ENCODE measurements around the genes NONO and FAM236C.

DNA sequence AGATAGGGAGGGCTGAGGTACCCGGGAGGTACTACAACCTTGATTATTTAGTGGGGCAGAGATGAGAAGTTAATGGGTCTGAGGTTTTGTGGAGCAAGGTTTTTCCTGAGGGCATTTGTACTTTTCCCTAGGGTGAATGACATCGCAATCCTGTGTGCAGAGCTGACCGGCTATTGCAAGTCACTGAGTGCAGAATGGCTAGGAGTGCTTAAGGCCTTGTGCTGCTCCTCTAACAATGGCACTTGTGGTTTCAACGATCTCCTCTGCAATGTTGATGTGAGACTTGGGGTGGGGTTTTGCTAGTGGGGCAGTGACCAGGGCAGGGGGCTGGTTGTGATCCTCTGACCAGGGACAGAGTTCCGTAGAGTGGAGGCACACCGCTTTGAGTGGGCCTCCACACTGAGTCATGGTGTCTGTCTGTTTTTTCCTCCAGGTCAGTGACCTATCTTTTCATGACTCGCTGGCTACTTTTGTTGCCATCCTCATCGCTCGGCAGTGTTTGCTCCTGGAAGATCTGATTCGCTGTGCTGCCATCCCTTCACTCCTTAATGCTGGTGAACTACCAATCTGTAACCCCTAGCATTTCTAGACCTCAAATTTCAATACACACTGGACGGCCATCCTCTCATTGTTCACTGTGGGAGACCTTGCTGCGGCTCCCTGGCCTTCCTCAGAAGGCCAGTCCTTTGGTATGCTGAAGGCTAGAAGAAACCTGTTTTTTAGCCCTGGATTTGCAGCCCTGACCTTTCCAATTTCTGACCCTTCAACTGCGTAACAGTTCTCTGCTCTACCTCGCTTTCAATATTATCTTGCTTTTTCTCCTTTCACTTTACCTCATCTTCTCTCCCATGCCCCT, 10.0 kb downstream of the MED12 start:
- PRO-cap, result no peak

DNA sequence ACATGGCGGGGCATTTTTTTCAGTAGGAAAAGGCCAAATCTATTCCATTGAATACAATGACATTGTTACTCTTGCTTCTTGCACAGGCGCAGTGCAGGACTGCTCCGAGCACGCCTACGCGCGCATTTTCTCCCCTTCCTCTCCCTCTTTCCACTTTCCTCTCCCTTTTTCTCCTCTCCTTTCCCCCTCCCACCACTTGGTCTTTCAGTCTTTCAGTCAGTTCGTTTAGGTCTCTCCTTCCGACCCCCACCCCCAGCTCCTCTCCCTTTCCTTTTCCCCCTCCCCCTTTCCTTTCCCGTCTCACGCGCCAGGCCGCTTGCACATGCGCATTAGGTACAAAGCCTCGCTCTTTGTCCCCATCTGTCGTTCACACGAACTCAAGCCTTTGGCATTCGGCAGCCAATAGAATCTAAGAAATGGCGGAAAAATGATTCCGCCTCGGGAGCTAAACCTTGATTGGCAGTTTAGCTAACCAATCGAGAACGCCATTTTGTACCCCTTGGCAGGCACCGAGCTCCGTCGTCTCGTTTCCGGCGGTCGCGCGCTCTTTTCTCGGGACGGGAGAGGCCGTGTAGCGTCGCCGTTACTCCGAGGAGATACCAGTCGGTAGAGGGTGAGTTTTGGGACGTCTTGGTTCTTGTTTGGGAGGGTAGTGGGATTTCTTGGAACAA, at the start of gene NONO:
NONO (plus strand) TSS at position 527 of the 671 bp plus-strand sequence.
- PRO-cap, result bidirectional peak, plus-strand start at position 527 of the sequence, minus-strand start at position 289 of the sequence

GRCh38 chrX:71378191-71379210, 12.3 kb downstream of the TAF1 start:
- PRO-cap, result no peak

GRCh38 chrX:71392402-71393011, 26.4 kb downstream of the TAF1 start:
- PRO-cap, result no peak

GRCh38 chrX:71573519-71573998, 4.7 kb upstream of the GCNA start:
- PRO-cap, result no peak

- PRO-cap, result no peak
These were observed 14.3 kb downstream of the CXCR3 start for GRCh38 chrX:71603846-71604534.

DNA sequence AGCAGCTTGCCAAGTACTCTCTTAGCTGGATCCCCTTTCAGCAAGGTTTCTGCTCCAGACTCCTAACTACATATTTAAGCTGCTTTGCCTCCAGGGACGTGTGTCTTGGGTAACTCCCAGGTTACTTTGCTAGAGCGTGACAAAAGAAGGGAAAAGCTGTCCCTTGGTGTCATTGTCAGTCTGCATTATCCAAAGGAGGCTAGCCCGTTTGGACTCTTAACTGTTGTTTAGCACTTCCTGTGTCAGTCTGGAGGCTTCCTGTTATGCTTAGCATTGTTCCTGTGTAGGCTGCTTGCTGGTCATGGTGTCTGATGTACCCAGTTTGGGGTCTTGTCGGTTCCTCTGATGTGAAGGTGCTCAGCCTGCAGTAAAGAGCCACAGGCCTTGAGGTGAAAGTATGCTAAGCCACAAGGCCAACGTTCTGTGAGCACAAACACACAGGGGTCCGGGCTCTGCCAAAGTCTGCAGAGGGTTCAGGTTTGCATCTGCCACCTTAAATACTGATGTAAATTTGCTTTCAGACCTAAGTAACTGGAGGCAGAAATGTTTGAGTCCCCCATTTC, 11.5 kb downstream of the CXCR3 start:
- PRO-cap, result no peak

GRCh38 chrX:71911058-71912401, 885 bp downstream of the NHSL2 start:
- PRO-cap, result unidirectional peak, minus-strand start at chrX:71911410

DNA sequence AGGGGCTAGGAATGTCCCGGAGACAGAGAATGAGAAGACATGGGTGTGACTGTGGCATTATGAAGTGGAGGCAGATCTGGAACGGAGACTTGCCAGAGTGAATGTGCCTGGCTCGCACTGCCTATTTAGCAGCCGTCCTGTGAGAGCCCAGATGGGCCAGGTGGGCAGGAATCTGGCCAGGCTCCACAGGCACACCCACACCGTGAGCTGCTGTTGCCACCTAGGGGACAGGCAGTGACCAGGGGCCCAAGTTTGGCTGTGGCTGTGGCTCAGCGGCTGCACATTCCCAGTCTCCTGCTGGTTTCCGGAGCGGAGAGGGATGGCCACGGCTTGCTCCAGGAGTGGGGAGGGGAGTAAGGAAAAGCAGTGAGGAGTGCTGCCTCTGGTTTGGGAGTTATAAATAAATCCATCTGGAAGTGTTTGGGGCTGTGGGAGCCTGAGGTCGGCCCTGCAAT, 93.5 kb downstream of the NHSL2 start:
- PRO-cap, result no peak

DNA sequence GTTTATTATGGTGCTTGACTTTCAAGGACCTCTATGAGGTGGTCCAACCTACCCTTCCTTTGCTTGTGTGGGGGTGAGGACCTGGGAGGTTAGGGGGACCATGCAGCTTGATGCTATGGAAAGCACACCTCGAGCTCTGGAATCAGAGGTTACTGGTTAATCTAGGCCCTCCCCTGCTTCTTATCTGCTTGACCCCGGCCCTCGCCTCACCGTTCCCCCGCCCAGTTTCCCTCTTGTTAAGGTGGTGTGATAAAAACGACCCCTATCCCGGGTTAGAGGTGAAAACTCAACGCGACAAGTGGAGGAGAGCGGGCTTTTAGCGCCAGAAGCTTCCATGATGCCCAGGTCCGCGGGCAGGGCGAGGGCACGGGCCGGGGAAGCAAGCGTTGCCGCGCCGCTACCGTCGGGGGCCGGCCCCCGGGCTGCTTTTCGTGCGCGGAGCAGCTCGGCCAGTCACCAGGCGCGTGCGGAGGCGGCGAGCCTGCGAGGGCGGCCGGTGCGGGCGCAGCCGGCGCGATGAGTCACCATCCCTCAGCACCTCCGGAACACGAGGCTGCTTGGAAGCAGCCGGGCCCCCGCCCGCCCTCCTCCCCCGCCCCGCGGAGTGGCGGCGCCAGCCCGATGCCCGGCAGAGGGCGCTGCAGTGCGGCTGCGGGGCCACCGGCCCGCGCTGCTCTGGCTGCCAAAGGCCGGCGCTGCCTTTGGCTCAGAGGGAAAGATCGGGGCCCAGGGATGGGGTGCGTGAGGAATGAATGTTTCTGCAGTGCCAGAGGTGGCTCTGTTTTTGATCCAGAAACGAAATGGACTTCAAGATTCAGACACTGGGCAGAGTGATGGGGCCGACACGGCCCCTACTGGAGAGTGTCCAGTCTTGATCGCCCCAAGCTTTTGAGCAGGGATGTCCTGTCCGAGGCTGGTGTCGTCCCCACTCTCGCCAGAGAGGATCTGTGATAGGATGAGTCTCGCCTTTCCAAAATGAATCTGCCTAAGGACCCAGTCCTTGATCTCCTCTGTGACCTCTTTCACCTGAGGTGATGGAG, 107.8 kb downstream of the NHSL2 start:
- PRO-cap, result no peak

GRCh38 chrX:72046127-72046422, 135.4 kb downstream of the NHSL2 start:
- PRO-cap, result no peak

- PRO-cap, result no peak
These were observed 57.8 kb upstream of the PIN4 start for GRCh38 chrX:72123369-72124457.

- PRO-cap, result unidirectional peak, minus-strand start at chrX:72131922; unidirectional peak, minus-strand start at chrX:72132060
These were observed 49.9 kb upstream of the PIN4 start for GRCh38 chrX:72131442-72132328.

GRCh38 chrX:72306305-72307509, 993 bp upstream of the CITED1 start:
- PRO-cap, result no peak

DNA sequence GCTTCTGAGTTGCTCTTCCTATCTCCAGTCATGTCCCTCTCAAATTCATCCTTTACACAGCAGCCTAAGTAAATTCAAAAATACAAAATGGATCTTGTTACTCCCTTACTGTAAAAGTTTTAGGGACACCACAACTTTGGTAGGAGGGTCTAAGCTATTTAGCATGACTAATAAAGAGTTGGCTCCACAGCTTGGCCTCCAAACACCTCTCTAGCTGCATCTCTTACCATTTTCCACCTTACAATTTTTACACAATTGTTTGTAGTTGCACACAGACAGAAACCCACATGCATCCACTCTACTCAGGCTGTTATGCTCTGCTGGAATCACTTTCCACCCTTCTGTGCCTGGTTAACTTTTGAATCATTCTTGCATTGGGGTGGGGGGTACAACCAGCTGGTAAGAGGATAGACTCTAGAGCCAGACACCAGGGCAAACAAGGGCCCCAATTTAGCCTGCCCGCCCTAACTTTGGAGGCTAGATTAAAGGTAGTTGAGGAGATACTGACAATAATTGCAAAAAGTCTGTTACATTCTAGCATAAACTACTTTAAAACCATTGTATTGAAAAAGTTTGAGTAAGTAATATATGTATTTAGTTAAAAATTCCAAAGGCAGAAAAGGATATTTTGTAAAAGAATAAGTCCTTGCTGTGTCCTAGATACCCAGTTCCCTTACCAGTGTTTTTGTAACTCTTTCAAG, 78.6 kb upstream of the CITED1 start:
- PRO-cap, result no peak

DNA sequence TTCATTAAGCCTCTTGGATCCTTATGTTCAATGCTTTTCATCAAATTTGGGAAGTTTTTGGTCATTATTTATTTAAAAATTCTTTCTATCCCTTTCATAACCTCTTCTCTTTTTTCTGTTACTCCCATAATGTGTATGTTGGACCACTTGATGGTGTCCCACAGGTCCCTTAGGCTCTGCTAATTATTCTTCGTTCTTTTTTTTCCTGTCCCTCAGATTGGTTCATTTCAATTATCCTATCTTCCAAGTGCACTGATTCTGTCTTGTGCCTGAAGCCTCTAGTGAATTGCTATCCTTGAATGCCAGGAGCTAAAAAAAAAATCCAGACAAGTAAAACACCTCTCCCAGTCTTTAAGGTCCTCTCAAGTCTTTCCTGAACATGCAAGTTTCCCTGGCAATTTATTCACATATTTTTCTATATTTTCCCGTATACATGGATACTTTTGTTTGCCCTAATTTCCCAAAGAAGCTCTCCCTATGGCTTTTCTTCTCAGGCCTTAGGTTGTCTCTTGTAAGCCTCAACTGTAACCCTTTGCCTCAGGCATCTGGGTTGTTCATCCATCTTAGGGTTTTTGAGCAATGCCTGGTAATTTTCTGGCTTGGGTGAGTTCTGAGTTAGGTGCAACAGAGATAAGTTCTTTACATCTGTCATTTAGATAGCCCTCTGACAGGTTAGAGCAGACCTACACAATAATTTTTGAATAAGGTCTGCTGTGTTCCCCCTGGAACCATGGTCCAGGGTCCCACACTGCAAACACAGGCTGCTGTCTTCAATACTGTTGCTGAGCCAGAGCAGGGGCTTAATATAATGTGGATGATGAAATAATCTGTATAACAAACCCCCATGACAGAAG, 116.7 kb upstream of the CITED1 start:
- PRO-cap, result no peak

DNA sequence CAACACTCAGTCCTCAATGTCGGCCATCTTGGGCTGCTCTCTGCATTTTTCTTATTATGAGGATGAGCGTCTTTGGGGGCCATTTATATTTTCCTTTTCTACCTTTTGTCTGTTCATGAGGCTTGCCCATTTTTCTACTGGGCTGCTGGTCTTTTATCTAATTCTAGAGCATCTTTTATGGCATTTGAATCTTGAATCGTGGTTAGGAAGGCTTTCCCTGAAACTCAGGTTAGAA, 14.6 kb upstream of the PHKA1 start:
- PRO-cap, result no peak

DNA sequence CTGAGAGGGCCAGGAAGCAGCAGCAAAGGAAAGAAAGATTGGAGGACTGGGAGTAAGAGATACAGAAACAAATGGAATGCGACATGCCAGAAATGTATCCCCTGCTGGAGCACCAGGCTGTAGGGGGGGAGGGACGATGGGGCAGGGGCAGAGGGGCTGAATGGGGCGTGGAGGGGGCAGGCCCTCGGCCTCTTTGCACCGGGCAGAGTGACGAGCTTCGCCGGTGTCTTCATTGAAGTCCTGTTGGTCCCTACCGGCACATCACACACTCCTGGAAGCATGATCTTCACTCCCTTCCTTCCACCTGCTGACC, at the start of gene FAM236C:
FAM236C (plus strand) TSS at position 180 of the 313 bp plus-strand sequence.
- PRO-cap, result no peak

- PRO-cap, result no peak
These were observed 264.3 kb downstream of the CHIC1 start for GRCh38 chrX:73826961-73828032.

DNA sequence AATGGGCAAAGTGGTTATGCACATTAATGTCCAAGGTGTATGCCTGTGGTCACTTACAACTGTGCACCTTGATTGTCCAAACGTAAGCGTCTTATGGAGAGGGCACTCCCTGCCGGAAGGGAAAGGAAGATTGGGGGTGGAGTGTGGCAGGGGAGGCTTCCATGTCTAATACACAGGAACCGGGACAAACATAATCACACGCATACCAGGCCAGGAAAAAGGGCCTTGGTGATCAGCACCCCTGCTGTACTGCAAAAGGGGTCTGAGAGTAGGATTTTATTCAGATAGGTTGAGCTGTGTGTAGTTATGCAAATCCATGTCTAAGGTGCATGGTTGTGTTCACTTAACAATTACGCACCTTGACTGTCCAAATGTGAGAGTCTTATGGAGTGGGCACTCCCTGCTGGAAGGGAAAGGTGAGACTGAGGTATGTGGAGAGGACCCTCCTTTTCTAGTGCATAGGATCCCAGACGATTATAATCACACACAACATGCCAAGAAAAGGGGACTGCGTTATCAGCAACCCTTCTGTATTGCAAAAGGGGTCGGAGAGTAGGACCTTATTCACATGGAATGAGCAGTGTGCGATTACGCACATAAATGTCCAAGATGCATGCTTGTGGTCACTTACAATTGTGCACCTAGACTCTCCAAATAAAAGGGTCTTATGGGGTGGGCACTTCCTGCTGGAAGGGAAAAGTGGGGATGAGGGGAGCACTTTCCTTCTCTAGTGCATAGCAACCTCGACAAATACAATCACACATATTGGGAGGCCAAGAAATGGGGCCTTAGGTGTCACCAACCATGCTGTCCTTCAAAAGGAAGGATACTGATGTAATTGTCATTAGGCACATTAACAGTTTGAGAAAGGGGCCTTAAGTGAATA, 283.2 kb downstream of the CHIC1 start:
- PRO-cap, result no peak

Measured in Metastatic Lung Carcinoma in the Adrenal Gland (tissue), 1 donor.